LHCN-M2 (cell line): ENCODE measurements around the genes DPP7, FAM166A, NELFB, NRARP and NOXA1.

GRCh38 chr9:137106522-137107101 is 7.9 kb downstream of the DPP7 start:
- RAMPAGE, long total RNA: no peak

GRCh38 chr9:137113735-137114891 is at the start of gene DPP7:
Gene DPP7 (minus strand): TSS chr9:137114733.
- RAMPAGE, long total RNA: no peak

DNA sequence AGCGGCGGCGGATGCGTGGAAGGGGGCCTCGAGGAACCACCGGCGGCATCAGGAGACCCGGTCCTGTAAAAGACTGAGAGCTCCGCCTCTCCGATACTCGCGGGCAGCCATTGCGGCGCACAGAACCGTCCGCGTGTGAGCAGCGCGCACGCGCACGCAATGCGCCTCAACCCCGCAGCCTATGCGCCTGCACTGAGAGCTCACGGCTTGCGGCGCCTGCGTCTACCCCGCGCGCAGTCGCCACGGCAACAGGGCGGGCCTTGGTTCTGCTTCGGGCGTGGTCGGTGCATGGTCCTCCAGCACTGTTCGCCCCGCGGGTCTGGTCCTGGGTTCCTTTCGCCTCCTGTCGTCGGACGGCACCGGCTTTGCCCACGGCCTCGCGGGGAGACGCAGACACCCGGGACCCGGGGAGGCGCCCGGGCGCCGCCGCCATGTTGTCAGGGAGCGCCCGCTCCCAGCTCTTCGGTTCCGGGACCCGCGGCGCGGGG is 9.3 kb upstream of the GRIN1 start:
- RAMPAGE, long total RNA: no peak

DNA sequence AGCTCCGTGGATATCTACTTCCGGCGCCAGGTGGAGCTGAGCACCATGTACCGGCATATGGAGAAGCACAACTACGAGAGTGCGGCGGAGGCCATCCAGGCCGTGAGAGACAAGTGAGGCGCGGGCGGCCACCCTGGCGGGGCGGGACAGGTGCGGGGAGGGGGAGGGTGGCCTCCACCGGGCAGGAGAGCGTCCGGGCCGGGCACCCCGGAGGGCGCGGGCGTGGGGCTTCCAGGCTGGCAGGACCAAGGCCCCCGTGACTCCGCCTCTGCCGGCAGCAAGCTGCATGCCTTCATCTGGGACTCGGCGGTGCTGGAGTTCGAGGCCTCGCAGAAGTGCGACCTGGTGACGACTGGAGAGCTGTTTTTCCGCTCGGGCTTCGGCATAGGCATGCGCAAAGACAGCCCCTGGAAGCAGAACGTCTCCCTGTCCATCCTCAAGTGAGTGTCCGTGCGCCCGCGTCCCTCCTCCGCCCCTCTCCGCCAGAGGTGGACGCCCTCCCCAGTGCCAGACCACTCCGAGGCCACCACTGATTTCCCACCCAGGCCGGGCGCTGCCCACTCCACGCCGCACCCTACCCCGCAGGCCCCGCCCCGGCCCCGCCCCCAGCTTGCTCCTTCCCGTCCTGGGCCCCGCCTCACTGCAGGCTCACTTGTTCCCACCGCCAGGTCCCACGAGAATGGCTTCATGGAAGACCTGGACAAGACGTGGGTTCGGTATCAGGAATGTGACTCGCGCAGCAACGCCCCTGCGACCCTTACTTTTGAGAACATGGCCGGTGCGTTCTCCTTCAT is 6.8 kb downstream of the LRRC26 start:
- RAMPAGE, long total RNA: no peak

DNA sequence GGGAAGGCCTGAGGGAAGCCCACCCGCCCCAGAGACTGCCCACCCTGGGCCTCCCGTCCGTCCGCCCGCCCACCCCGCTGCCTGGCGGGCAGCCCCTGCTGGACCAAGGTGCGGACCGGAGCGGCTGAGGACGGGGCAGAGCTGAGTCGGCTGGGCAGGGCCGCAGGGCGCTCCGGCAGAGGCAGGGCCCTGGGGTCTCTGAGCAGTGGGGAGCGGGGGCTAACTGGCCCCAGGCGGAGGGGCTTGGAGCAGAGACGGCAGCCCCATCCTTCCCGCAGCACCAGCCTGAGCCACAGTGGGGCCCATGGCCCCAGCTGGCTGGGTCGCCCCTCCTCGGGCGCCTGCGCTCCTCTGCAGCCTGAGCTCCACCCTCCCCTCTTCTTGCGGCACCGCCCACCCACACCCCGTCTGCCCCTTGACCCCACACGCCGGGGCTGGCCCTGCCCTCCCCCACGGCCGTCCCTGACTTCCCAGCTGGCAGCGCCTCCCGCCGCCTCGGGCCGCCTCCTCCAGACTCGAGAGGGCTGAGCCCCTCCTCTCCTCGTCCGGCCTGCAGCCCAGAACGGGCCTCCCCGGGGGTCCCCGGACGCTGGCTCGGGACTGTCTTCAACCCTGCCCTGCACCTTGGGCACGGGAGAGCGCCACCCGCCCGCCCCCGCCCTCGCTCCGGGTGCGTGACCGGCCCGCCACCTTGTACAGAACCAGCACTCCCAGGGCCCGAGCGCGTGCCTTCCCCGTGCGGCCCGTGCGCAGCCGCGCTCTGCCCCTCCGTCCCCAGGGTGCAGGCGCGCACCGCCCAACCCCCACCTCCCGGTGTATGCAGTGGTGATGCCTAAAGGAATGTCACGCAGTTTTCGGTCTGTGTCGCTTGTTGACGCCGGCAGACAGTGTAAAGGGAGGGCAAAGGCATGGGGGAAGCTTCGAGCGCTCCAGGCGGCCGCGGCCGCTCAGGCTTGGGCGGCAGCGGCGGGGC is 1.7 kb downstream of the LRRC26 start:
- RAMPAGE, long total RNA: no peak

GRCh38 chr9:137173141-137174246 is 1.6 kb upstream of the TMEM210 start:
- RAMPAGE, long total RNA: no peak

DNA sequence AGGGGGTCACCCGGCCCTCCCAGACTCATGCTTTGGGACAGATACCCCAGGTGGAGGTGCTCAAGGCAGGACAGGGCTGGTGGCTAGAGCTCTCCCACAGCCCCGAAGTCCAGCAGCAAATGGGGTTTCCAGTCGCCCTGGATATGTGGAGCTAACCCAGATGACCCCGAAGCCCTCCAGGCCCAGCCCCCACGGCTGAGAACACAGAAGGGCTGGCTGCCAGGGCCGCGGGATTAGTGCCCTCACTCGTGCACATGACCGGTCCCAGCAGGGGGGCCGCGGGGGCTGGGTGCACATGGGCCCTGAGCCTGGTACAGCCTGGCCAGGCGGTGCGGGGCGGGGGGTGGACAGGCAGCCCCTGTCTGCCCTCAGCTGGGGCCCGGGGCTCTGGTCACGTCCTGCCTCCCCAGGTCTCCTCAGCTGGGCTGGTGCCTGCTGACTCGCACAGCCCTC is 5.9 kb downstream of the SSNA1 start:
- RAMPAGE, long total RNA: no peak

DNA sequence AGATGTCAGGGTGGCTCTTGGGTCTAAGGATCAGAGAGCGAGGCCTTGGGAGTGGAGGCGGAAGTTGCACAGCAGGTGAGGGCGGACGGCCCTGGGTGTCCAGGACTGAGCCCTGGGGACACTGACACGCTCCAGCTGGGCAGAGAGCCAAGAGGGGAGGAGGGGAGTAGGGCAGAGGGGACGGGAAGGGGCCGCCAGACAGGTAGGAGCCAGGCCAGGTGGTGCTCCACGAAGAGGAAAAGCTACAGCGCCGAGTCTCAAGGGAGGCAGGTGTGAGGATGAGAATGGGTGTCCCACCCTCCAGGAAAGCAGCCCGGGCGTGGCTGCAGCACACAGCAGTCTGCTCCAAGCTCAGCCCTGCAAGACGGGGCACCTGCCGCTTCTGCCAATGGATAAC is 5.0 kb downstream of the TPRN start:
- RAMPAGE, long total RNA: no peak

DNA sequence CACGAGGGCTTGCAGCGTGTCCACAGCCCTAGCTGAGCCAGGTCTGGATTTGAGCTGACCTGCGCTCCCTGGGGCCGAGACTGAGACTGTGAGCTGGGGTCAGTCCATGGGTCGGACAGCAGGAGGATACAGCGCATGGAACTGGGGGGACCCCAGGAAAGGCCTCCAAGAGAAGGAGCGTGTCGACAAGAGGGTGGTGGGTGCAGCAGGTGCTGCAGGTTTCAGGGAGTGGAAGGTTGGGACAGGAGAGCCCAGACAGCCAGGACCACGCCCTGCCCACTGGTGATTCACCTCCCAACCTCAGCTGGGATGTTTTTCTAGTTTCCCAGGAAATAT is 834 bp upstream of the RNF224 start:
- RAMPAGE, long total RNA: no peak

DNA sequence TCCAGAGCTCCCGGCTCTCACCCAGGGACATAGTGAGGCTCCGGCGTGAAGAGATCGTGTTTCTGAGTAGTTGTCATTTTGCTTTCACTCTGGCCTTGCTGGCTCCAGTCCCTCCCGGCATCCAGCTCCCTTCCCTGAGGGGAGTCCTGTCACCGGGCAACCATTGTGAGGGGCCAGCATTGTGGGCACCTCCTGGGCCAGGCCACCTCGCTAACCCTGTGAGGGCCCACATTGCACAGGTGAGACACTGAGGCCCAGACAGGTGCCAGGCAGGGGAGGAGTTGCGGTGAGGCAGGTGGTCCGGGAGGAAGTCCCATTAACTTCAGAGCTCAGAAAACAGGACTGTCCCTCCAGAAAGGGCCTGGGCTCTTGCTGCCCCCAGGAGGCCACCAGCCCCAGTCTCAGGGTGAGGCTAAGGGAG is at the start of gene FAM166A:
Gene FAM166A, minus strand, starts transcription at position 113 of the 421 bp plus-strand sequence.
- RAMPAGE, long total RNA: no peak

- RAMPAGE, long total RNA: no peak
These were observed at the start of gene NELFB for GRCh38 chr9:137255032-137256296. Gene NELFB (plus strand): TSS chr9:137255327.

DNA sequence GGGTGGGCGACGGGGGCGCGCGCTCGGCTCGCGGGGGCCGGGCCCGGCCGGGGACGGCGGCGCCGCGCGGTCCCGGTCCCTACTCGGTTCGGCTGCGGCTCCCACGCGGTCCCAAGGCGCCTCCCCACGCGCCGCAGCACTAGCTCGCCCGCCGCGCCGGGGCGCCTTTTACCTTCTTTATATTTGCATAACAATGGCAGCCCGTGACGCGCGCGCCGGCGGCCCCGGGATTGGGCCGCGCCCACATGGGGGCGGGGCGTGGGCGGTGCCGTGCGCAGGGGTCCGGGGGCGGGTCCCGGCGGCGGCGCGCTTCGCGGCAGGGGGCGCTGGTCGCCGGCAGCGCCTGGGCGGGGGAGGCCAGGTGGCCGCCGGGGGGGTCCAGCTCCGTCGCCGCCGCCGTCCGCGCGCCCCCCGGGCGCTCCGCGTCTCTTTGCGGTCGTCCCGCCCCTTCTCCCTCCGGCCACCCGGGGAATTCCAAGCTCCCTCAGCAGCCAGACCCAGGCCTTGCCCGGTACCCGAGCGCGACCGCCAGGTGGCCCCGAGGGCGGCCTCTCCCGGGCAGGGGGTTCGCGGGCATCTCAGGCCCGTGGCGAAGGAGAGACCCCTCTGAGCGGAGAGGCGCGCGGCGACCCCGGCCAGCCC is at the start of gene NRARP:
Gene NRARP, minus strand, starts transcription at position 141 of the 642 bp plus-strand sequence.
- RAMPAGE, long total RNA: no peak

GRCh38 chr9:137411306-137412097 is 11.5 kb downstream of the EXD3 start:
- RAMPAGE, long total RNA: no peak

DNA sequence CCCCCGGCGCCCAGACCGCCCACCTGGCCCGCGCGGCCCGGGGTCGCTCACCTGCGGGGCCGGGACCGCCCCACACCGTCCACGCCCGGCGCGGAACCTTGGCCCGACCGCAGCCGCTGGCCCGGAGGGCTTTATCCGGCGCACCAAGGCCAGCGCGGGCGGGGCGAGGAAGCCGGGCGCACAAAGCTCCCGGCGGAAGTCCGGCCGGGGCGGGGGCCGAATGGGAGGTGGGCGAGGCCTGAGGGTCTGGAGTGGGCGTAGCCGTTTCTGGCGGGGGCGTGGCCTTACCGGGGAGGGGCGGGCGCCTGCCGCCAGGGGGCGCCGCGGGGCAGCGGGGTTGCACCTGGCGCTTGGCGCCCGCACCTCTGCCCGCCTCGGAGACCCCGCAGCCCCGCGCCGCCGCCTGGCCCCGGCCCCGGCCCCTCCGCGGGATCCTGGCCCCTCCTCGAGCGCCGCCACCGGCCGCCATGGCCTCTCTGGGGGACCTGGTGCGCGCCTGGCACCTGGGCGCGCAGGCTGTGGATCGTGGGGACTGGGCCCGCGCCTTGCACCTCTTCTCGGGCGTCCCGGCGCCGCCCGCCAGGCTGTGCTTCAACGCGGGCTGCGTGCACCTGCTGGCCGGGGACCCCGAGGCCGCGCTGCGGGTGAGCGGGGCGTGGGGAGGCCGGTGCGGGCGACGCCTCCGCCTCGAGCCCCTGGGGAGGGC is at the start of gene NOXA1:
Gene NOXA1, plus strand, starts transcription at position 331 of the 706 bp plus-strand sequence.
- RAMPAGE, long total RNA: no peak

GRCh38 chr9:137437525-137438120 is 3.5 kb downstream of the ENTPD8 start:
- RAMPAGE, long total RNA: no peak

DNA sequence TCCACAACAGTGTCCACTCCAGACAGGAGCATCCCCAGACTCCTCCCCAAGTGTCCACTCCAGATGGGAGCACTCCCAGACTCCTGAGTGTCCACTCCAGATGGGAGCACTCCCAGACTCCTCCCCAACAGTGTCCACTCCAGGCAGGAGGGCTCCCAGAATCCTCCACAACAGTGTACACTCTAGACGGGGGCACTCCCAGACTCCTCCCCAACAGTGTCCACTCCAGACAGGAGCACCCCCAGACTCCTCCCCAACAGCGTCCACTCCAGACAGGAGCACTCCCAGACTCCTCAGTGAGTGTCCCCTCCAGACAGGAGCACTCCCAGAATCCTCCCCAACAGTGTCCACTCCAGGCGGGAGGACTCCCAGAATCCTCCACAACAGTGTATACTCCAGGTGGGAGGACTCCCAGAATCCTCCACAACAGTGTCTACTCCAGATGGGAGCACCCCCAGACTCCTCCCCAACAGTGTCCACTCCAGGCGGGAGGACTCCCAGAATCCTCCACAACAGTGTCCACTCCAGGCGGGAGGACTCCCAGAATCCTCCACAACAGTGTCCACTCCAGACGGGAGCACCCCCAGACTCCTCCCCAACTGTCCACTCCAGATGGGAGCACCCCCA is 16.5 kb downstream of the PNPLA7 start:
- RAMPAGE, long total RNA: no peak

DNA sequence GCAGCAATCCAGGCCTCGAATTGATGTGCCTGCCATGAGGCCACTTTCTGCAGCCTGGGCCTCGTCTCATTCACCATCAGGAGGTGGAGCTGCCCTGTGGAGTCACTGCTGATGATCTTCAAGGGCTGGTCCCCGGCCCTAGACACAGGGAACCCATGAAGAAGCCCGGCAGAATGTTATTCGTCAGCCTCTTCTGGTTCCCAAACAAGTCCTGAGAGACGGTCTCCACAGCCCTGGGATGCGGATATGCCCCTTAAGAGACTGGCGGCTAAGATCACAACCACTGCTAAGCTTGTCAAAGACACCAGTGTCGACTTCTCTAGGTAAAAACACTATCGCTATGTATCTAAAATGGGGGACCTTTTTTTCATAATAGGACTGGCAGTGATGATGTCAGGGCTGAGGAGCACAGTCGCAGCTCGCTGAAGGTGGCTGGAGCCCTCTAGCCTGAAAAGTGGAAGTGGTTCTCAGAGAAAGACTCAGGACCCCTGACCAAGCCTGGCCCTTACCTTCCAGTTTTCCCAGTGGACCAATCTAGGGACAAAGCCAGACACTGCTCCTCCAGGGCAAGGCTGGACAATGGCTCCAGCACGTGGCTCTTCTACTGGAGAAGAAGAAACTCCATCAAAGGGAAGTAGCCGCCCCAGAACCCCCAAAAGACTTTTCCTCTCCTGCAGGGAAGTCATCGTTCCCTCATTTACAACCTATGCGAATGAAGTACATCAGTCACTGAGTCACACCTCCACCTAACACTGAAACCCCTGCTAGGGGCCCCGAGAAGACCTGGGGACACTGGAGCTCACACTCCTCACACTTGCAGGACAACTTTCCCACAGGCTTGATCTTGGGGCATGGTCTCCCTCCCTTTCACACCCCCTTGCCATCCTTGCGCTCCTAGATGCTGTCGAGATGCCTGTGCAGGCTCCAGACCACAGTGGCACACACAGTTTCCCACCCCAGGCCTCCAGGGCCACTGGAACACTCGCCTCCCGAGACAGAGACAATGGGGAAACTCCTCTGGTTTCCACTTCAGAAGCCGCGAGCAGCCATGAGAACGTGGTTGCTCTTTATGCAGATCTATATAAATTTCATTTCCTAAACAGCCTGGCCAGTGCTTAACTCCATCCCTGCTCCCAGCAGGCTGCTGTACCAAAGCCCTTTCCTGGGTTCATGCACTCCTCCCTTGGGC is 4.1 kb downstream of the DPH7 start:
- RAMPAGE, long total RNA: no peak

DNA sequence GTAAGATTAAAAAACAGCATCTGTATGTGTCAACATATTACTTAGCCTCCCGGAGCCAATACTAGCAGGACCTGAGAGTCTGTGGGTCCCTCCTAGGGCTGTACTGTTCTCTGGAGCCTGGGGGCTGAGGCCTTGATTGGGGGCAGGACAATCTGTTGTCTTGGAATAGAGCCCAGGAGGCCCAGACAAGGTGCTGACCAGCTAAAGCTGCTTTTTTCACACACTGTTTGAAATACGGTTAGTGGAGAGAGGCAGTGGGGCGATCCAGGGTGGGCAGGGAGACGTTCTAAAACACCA is 55.0 kb downstream of the EHMT1 start:
- RAMPAGE, long total RNA: no peak

DNA sequence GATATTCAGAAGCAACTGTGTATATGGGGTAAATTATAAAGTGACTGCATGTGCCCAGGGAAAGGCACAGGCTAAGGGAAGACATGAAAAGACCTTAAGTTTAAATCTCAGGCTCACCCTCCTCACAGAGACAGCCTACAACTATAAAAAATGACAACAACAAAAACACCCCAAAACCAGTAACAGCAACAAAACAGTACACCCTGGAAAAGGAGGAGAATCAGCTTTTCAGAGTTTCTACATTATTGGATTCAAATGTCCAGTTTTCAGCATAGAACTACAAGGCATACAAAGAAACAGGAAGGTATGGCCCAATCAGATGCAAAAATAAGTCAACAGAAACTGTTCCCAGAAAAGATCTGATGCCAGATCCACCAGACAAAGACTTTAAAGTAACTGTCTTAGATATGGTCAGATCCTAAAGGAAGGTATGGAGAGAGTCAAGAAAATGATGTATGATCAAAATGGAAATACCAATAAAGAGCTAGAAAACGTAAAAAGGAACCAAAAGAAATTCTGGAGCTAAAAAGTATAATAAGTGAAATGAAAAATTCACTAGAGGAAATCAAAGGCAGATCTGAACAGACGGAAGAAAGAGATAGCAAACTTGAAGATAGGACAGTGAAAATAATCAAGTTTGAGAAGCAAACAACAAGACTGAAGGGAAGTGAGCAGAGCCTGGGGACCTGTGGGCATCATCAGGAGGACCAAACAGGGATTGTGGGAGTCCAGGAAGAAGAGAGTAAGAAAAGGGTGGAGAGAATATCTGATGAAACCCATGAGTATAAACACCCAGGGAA is 115.2 kb downstream of the EHMT1 start:
- RAMPAGE, long total RNA: no peak